ENCODE measurements around the genes SGPP1 and SYNE2.

DNA sequence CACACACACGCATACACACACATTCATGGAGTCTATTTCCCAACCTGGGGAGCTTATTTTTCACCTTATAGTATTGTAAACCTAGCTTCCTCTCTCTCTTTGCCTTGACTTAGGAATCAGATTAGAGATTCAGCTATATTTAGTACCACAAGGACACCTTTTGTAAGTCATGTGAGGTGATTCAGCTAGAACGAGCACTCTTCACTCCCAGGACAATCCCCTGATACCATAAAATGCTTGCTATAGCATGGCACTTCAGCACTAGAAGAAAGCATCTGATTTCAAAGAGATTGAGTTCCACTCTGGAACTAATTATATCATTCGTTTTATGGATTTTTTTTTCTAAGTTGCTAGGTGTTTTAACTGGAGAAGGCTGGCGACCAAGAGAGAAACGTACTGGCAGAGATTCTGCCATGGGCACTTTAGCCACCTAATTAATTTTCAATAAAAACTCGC lies 23.5 kb downstream of the TMEM30B start:
- PRO-cap, result no peak

- PRO-cap, result bidirectional peak, plus-strand start at chr14:61327130, minus-strand start at chr14:61326966
Observed at GRCh38 chr14:61326858-61327301, 5.5 kb downstream of the PRKCH start.

DNA sequence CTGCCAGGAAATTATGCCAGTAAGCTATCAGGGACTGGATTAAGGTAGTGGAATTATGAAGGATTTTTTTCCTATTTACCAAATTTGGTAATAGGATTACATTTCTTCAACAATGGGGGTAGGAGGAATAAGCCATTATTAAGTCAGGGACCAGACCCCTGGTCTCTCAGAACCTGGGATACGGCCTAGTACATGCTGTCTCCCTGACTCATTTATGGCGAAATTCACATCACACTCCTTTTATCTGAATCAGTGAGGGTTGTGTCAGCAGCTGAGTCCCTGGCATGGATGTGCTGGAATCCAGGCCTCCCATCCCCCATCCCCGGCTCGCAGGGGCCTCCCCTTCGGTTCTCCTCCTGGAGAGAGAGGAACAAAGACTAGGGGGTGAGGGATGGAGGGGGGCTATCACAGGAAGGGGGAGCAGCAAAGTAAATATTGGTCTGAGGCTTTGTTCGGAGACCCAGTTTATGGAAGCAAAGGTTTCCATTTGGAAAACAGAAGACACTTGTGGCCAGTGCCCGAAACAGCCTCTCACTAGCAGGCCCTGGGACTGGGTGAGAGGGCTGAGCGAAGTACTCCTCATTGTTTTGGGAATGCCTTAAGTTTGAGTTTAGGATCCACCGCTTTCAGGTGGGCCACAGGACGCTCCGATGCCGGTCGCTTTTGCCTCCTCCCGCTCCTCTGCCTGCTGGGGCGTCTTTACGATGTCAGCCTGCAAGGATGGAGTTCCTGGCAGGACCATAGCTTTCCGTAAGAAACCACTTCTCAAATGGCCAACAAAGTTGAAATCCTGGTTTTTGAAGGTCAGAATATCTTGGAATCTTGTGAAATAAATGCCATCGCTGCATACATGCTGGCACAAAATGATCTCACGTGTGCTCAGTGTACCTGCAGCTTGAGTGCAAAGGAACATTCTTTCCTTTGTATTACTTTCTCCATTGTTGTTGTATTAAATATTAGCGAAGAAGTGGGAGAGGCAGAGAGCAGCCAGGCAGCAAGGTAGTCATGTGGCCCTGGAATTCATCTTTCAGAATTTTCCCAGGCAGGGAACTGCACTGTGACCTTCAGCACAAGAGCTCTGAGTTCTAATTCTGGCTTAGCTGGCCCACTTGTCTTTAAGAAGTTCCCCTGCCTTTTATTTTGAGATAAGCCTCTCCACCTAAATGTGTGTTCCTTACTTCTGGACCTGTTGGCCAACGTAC lies 145.1 kb downstream of the PRKCH start:
- PRO-cap, result bidirectional peak, plus-strand start at position 319 of the sequence, minus-strand start at position 214 of the sequence

DNA sequence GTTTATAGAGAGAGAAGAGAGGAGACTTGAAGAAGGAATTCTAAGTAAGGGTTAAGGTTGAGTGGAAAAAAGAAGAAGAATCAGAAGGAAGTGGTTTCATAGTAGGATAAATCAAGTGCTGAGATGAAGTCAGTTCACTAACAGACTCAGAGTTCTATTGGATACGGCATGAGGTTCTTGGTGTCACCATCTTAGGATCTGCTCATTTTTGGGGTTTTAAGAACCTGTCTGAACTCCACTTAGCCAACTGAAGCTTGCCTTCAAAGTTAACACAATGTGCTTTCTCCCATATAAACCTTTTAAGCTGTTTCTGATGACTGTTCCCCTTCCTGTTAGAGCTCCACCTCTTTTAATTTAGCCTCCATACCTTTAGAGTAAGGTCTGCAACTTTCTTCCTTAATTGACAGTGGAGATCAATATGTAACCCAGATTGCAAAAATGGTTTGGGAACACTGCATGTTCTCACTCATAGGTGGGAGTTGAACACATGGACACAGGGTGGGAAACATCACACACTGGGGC lies 152.7 kb downstream of the PRKCH start:
- PRO-cap, result no peak

DNA sequence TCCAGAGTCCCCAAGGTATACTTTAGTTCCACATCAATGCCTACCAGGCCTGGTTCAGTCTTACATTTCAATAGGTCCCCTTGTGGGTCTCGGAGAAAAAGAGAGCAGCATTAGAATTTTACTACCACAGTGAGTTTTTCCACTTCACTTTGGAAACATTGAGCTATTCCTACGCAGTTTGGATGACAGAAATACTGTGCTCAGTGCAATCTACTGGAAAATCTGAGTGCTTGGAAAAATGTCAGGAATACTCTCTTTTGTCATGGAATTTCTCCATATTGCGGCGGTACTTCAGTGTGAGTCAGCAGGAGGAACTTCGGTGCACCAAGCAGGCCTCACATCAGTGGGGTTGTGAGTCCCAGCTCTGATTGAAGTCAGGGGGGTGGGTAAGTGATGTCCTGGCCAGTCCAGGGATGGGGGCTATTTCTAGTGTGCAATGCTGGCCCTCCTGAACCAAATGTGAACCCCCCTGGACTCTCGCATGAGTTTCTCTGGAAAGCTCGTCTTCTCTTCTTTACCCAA lies 184.7 kb downstream of the PRKCH start:
- PRO-cap, result no peak

GRCh38 chr14:61561374-61562482 lies 133.6 kb upstream of the HIF1A start:
- PRO-cap, result no peak

- PRO-cap, result no peak
Observed at GRCh38 chr14:61564223-61565188, 130.8 kb upstream of the HIF1A start.

- PRO-cap, result no peak
Observed at GRCh38 chr14:61574047-61574568, 121.2 kb upstream of the HIF1A start.

- PRO-cap, result no peak
Observed at GRCh38 chr14:61738659-61739325, 23.4 kb upstream of the SNAPC1 start.

- PRO-cap, result no peak
Observed at GRCh38 chr14:62053242-62053591, 240.7 kb downstream of the SYT16 start.

DNA sequence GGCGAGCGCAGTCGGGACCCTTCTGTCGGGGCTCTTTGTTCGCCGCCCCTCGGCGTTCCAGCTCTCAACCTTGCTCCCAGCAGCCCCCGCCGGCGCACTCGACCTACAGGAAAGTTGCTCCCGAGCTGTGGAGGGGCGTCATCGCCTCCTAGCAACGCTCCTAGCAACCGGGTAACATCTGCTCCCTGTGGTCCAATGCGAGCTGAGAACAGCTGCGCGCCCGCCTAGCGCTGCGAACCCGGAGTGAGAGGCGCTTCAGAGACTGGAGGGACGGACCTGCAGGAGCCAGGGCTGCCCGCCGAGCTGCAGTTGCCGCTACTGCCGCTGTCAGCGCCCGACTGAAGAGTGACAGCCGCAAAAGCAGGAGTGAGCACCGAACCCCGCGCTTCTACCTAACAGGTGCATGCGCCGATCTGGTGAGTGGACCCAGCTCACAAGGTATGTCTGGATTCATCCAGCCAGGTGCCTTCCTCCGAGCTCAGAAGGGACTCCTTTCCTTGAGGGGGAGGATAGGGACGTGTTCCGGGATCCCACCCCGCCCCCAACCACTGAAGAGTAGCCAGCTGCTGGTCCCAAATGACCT lies 304.7 kb downstream of the SYT16 start:
- PRO-cap, result no peak

DNA sequence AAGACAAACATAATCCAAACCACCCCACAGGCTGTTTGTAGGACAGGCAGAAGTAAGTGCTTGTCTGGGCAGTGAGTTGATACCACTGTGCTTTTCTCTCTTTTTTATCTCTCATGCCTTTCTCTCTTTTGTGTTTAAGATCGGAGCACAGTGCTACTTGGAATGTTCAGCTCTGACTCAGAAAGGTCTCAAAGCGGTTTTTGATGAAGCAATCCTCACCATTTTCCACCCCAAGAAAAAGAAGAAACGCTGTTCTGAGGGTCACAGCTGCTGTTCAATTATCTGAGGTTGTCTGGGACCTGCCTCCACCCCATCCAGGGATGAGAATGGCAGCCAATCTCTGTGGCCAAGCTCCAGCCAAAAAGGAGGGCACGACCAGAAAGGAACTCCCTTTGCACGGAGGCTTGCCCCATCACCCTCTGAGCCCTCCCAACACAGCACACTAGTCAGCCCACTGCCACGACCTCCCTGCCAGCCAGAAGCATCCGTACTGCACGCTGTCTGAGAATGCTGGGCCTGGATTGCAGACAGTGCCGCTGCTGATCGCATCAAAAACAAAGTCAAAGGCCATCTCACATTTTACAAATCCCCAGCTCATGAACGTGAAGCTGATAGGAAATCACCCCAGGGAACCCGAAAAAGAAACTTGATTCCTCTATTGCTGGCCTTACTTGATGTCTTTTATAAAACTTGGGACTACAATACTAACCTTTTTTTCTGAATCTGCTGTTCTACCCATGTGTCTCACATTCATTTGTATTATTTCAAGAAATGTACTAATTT lies 27.8 kb downstream of the GPHB5 start:
- PRO-cap, result no peak

DNA sequence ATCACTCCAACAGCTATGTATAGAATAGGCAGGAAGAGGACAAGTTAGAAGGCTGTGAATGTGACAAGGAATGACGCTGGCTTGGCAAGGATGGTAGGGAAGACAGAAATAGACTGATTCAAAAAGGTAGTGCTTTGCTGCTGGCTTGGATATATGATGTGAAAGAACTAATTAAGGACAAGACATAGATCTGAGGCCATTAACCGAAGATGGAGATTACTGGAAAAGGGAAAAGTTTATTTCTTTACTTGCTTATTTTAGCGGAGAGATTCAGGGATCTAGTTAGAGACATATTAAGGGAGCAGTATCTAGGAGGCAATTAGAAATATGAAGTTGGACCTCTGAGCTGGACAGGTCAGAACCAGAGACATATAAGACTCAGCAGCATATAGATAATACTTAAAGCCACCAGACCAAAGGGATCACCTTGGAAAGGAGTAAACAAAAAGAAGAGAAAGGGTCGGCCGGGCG lies 105.3 kb upstream of the GPHB5 start:
- PRO-cap, result no peak

DNA sequence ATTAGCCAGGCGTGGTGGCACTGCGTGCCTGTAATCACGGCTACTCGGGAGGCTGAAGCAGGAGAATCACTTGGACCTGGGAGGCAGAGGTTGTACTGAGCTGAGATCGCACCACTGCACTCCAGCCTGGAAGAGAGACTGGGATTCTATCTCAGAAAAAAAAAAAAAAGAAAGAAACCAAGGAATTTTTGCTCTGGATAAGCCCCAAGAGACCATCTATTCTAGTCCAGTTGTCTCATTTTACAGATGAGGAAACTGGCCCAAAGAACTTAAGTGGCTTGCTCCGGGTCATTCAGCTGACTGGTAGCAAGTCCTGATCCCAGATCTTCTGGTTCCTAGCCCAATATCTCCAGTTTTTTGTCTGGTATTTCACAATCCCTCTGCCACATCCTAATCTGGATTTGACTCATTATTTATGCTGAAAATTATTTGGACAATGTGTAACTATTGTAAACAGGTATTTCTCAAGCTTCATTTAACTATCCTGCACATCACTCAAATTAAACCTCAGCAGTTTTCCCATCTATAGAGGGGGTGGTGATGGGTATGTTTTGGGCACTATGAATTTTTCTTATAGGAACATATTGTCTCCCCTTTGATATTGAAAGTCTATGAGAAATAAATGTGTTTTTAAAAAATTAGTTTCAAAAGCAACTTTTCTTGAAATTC lies 43.5 kb downstream of the PPP2R5E start:
- PRO-cap, result no peak

GRCh38 chr14:63523226-63524145 lies 19.7 kb downstream of the PPP2R5E start:
- PRO-cap, result no peak

DNA sequence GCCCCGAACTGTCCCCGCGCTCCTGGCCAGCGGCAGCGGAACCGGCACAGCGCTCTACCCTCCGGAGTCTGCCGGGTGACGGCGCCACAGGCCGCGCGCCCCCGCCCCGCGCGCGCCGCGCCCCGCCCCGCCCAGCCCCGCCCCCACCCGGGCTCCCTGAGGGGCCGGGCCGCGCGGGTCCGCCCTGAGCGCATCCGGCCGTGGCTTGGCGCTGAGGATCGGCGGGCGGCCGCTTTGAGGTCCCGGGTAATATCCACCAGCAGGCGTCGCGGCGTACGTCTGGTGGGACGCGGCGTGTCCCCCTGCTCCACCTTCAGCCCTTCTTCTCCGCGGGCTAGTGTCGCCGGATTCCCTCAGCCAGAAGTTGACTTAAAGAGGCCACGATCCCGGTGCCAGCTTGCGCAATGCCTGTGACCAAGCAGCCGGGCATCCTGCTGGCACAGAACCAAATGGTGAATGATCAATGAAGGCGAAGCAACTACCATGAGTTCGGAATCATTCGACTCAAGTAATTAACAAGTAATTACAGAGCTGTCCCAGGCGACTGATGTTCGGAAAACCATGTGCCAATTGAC lies at the start of gene SGPP1:
TSS of gene SGPP1 (minus strand) at position 80 of the 575 bp plus-strand sequence.
- PRO-cap, result bidirectional peak, plus-strand start at position 193 of the sequence, minus-strand start at position 70 of the sequence

- PRO-cap, result bidirectional peak, plus-strand start at chr14:63853014, minus-strand start at chr14:63852898; unidirectional peak, plus-strand start at chr14:63853429
Observed at GRCh38 chr14:63852724-63853687, at the start of gene SYNE2. Gene SYNE2 (plus strand): TSS chr14:63853004.

- PRO-cap, result no peak
Observed at GRCh38 chr14:63884197-63884688, 31.4 kb downstream of the SYNE2 start.

DNA sequence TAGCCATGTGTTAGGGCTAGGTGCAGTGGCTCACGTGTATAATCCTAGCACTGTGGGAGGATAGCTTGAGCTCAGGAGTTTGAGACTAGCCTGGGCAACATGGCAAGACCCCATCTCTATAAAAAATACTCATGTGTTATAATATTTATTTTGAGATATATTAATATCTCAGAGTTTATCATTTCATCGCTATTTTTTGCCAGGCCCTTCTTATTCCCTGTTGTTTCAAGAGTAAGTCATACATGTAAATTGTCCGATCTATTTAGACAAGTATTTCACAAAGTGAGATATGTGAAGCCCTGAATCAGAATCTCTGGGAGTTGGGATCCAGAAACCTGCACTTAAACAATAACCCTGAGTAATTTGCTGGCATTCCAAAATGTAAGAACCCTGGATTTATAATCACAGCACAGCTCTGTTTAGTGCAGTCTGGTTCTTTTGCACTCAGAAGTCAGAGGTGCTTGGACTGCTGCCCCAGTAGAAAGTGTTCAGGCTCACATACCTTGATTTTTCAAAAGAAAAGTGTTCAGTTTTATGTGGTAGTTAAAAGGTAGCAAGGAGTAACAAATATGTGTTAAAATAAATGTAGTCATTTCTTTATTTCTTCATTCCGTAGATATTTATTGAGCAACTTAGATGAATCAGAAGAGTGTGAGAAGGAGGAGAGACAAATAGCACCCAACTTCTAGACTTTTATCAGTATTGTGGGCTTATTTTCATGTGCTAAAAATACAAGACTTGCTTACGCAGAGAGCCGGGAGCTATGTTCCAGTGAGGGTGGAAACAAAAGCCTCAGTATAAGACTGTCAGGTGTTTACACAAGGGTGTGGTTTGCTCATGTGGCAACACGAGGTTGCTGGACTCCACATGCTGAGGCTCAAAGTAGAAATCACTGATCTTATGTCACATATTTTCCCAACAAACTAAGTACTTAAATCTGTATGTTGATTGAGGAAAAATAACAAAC lies 70.0 kb downstream of the SYNE2 start:
- PRO-cap, result no peak

- PRO-cap, result no peak
Observed at GRCh38 chr14:64293389-64293993, 680 bp downstream of the ESR2 start.